Trachea (tissue), 1 donor: ENCODE measurements around the genes SERPINA3, GSC and PAPOLA.

DNA sequence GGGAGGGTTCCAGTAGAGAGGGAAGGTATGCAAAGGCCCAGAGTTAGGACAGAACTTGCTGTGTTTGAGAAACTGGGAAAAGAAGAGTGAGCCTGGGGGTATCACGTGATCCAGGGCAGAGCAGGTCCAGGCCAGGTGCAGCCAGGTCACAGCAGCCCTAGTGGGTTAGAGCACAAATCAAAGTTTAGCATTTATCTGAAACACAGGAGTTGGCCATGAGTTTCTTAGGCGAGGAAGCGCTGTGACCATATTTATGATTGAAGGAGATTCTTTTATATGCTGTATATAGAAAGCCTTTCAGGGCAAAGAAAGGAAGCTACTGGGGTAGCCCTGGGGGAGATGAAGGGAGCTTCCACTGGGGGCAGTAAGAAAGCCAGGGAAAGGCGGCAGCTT is 1.7 kb downstream of the SERPINA5 start:
- PRO-cap, result no peak

DNA sequence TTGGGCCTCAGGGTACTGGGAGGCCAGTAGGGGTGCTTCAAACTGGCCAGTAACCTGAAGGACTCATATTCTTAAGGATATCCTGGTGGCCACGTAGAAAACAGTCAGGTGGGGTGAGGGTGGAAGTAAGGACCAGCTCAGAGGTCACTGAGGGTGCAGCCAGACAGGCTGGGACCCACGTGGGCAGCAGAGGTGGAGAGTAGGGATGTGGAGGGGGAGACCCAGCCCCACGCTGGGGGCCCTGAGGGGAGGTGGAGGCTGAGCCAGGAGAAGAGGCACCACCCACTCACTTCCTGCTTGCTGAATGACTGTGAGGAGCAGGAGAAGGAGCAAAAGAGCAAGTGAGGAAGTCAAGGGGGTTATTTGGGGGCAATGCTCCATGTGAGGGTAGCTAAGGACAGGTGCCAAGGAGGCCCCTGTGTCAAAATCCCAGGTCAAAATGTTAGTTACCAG is 12.5 kb upstream of the SERPINA3 start:
- PRO-cap, result no peak

- PRO-cap, result no peak
Measured at GRCh38 chr14:94601804-94602641, 10.2 kb upstream of the SERPINA3 start.

- PRO-cap, result unidirectional peak, plus-strand start at chr14:94612391
Measured at GRCh38 chr14:94612000-94612634, at the start of gene SERPINA3. TSS of gene SERPINA3 (plus strand) at chr14:94612391.

DNA sequence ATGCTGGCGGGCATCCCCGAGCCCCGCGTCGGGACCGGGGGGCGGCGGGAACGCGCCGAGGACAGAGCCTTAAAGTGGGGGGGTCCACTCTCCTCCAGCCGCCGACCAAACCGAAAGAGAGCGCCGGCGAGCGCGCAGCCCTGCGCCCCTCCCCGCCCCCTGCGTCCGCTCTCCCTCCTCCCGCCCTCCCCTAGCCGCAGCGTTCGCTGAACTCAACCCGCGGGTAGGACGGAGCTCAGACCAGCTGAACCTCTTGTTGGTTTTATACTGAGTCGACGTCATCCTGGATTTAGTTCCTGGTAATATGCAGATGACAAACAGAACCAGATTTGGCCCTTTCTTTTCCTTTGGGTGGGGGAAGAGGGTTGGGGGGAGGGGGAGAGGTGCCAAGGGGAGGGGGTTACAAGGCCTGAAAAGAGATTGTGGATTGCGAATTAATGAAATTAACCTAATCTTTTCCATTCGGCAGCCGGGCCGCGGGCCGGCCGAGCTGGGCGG is at the start of gene GSC:
GSC (minus strand) TSS at position 112 of the 498 bp plus-strand sequence.
- PRO-cap, result unidirectional peak, minus-strand start at position 103 of the sequence

DNA sequence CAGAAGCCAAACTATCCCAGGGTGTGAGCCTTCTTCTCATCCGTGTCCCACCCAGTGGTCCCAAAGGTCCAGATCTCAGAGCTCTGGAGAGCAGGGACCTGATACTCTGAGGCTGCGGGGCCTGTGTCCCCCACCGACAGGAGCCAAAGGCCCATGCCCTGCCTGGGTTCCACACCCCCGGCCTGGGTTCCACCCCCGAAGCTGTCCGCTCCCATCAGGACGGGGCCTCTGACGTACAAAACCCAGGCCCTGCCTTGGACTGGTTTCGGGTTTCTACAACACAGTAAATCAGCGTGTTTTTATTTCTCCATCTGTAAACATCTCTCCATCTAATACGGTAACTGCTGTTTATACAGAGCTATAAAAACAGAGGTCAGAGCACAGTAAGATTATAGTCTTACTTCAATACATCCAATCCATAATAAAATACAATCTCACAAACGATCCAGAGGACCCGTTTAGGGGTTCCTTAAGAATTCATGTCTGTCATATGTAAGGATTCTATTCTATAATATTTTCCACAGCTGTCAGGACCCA is 110.5 kb downstream of the DICER1 start:
- PRO-cap, result no peak

DNA sequence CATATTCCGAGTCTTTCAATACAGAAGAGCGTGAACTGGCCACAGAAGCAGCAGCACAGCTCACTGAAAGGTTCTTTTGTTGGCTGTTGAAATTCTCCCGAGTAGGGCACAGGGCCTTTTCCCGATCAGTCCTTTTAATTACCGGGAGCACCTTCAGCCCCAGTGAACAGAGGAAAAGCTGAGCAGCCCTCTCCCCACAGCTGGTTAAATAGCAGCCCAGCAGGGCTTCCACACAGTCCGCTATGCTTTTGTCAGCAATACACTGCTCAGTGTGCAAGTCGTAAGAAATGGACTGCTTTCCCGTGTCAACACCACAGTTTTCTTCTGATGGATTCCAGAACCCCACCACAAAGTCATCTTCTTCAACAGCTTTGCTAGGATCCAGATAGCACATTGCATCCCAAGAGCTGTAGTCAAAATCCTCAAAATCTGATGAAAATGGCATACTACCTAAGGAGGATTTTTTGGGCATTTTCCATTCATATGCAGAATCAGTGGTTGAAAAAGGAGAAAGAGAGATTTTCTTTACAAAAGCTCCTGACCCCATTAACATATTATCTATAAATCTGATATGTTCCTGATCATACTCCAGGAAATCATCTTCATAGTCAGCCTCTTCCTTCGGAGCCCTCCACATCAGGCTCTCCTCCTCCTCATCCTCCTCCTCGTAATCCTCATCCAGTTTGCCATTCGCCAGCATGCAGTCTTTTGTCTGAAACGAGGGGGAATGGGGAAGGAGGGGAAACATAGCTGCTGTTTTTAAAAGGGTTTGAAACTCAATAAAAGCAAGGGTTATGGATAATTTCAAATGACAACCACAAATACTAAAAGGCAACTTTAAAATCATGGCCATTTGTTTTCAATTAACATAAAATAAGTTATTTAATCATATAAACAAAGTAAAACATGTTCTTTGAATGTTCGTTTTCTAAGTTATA is 61.1 kb downstream of the DICER1 start:
- PRO-cap, result no peak

GRCh38 chr14:95208647-95209272 is 51.4 kb upstream of the DICER1 start:
- PRO-cap, result no peak

DNA sequence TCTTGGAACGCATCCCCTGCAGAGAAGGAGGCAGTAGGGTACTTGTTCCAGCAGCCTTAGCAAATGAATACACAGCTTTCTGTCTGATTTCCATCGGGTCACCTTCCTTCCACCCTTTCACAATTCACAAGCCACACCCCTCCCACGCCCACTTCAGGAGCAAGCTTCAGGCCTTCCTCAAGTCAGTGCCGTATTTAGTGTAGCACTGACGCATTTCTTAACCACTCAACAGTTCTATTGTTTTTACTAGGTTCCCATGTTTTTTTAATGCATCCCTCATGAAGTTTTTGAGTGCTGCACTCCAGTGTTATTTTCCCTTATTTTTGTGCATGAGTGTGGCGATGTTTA is 64.2 kb downstream of the CLMN start:
- PRO-cap, result no peak

DNA sequence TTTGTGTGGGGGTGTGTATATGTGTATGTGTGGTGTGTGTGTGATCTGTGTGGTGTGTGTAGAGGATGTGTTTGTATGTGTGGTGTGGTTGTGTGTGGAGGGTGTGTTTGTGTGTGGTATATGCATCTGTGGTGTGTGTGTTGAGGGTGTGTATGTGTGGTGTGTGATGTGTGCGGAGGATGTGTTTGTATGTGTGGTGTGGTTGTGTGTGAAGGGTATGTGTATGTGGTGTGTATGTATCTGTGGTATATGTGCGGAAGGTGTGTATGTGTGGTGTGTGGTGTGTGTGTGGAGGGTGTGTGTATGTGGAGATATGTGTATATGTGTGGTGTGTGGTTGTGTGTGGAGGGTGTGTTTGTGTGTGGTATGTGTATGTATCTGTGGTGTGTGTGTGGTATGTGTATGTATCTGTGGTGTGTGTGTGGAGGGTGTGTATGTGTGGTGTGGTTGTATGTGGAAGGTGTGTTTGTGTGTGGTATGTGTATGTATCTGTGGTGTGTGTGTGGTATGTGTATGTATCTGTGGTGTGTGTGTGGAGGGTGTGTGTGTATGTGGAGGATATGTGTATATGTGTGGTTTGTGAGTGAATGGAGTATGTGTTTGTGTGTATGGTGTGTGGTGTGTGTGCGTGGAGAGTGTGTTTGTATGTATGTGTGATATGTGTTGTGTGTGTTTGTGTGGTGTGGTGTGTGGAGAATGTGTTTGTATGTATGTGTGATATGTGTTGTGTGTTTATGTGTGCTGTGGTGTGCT is 61.2 kb downstream of the CLMN start:
- PRO-cap, result no peak

DNA sequence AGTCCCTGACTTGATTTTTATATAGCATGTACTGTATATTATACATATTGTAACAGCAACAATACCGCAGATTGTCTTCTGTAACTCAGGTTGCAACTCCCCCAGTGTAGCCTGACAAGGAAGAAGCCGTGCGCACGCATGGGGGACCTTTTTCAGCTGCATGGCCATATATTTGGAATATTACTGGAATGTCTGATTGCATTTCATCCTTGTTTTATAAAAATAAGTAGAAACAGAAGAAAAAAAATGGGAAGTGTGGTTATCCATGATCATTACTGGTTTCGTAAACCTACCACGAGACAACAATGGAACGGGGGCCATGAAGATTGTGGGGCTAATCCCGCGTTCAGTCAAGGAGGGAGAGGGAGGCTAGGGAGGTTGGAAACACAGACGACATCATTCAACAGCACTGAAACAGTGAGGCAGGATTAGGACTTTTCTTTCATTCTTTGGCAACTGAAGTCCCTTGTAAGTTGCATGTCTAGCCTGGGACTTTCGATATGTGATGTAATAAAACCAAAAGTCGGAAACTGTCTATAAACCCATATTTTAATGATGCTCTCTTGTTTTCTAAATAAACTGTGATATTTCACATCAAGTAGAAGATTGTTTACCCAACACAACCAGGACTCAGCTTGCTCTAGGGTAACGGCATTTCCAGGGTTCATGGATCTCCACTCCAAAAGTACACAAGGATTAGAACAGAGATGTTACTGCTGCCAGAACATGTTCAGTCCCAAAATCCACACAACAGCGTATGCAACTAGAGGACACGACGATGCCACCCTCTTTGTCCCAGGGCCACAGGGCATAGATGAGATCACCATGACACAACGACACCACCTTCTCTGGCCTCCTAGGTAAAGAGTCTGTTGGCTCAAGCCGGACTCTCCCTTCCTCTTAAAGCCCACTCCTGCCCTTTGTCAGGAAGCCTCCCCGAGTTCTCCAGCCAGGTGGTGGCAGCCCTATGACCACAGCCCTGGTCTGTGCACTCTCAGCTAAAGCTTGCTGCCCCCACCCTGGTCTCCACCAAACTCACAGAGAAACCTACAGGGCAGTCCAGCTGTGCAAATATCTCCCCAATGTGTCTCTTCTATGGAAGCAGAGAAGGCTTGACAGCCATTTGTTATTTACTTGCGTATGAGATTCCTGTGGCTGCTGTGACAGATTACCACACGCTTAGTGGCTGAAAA is 10.6 kb downstream of the CLMN start:
- PRO-cap, result no peak

GRCh38 chr14:95514835-95515698 is 1.4 kb downstream of the SYNE3 start:
- PRO-cap, result no peak

DNA sequence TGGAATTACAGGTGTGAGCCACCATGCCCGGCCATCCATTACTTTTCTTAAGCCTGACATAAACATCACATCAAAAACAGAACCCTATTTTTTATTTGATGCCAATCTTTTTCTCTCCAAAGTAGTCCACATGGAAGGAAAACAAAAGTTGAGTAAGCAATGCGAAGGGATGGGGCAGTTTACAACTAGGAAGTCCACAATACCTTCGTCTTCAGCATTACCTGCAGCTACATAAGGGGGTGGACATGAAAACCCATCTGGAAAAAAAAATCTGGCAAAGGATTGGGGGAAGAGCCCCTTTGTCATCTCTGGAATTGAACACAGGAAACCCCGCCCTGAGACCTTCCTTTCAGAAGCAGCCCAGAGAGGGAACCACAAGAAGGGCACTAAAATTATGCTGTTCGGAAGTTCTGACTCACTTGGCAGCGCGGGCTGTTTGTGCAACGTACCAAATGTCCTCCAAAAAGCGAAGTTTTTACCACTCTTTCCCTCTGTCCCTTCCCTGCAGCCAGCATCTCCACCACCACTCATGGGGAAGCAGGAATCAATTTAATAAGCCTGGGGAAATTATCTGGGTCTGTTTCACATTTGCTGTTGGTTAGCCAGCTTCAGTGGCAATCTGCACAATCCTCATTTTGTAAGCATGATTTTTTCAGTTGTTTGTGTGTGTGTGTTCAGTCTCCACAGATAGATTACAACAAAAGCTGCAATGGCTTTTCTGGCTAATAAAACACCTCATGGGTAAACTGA is 3.2 kb upstream of the SYNE3 start:
- PRO-cap, result no peak

GRCh38 chr14:95725792-95726480 is 12.0 kb upstream of the TCL1A start:
- PRO-cap, result no peak

DNA sequence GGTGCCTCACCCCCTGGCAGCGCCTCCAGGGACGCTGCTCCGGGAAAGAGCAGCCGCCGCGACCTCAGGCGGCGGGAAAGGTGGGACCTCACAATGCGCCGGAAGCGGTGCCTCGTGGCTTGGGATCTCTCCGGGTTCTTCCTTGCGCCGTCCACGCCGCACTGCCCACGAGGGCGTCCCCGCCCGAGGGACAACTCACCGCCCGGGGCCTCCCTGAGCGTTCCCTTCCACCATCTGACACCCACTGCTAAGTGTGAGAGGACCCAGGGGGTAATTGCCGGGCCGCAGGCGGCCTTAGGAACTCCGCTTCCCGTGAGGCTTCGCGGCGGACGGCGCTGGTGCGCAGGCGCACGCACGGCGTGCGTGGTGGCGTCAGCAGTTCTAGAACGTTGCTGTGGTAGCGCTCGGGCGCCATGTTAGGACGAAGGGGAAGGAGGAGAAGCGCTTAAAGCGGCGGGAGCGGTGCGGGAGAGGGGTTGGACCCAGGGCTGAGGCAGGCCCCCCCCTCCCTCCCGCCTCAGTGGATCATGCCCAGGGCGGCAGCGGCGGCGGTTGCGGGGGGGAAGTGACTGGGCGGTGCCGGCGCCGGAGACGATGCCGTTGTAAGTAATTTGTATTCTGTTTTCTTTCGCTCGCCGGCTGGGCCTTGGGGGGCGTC is at the start of gene PAPOLA:
PAPOLA (plus strand) TSS at position 384 of the 658 bp plus-strand sequence.
- PRO-cap, result bidirectional peak, plus-strand start at position 93 of the sequence, minus-strand start at position 41 of the sequence; bidirectional peak, plus-strand start at position 419 of the sequence, minus-strand start at position 246 of the sequence

DNA sequence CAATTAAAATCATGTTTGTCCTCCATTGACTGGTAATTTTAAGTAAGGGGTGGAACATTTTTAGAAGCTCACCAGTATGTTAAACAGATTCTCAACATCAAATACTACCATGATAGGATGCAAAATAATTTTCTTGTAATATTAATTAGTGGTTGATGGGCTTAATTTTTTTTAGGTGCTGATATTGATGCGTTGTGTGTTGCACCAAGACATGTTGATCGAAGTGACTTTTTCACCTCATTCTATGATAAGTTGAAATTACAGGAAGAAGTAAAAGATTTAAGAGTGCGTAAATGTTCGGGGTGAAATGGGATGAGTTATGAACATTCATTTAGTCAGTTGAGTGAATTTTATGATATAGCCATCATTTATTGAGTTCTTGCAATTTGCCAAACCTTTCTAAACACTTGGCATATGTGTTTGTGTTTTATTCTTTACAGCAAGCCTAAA is 25.1 kb downstream of the PAPOLA start:
- PRO-cap, result no peak

DNA sequence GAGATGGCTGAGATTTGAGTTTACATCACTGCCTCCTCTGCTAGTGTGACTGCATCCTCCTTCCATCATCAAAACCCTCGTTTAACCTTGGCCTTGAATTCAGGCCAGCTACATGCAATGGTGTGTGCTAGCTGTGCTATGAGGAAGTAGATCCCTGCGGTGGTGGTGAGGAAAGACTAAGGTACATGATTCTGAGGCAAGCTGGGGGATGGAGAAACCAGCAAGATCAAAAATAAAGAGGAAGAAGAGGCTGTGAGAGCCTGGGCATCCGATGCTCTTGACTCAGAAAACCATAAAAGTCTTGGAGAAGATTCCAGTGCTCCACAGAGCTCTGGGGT is 774.7 kb downstream of the VRK1 start:
- PRO-cap, result no peak

DNA sequence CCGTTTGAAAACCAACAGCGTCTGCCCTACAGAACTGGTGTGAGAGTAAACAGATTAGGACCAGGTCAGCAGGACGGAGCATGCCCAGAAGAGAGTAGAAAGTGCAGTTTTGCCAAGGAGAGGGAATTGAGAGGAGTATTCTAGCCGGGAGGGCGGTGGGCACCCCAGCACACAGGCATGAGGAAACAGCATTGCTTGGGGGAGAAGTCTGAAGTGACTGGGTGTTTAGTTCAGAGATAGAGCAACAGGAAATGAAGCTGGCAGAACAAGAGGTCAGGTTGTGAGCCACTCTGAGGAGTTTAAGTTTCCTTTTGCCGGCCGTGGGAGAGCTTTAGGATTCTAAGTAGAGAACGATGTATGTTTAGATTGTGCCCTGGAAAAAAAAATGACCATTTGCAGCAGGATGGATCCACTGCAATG is 927.2 kb downstream of the VRK1 start:
- PRO-cap, result no peak

DNA sequence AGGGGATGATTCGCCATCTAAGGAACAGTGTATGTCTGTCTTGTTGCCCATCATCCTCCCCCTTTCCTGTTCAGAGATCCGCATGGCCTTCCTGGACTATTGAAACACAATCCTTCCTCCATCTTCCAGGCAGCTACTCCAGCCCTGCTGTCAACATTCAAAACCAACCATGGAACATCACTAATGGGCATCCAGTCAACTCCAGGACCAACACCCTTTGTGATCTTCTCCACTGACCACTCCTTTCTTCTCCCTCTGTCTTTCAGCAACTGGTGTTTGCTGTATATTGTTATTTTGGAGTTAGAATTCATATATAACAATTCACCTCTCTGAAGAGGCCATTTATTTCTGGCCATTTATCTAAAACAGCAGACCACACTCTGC is 1188.2 kb downstream of the VRK1 start:
- PRO-cap, result no peak

GRCh38 chr14:98926130-98926604 is 345.8 kb downstream of the BCL11B start:
- PRO-cap, result no peak